Epithelial cell of alveolus of lung (primary cell): ENCODE measurements around the genes FGD1, MAGED2, SPIN3, ZXDB, NLRP2B, ZXDA and LAS1L.

DNA sequence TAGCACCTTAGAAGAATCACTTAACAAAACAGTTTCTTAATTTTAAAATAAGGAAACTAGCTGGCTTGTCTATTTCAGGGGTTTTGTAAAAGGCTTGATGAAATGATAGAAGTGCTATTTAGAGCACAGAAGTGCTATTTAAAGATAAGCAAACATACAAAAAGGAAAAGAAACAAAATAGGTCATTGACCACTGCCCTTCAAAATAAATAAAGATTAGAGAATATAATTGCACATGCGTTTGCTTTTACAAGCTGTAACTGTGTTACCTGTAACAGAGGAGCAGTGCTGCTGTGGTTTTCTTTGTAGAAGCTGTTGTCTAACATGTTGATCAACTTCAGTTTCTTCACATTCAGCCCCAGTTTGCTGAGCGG is 111.2 kb upstream of the FAM120C start:
- RAMPAGE, long total RNA, result no peak
- RRBS, result no CpG with 5 or more reads among the region's 2 CpGs

- RAMPAGE, long total RNA, result no peak
- RRBS, result no CpG with 5 or more reads among the region's 18 CpGs
These were observed 472 bp downstream of the TSR2 start for GRCh38 chrX:54440552-54441199.

DNA sequence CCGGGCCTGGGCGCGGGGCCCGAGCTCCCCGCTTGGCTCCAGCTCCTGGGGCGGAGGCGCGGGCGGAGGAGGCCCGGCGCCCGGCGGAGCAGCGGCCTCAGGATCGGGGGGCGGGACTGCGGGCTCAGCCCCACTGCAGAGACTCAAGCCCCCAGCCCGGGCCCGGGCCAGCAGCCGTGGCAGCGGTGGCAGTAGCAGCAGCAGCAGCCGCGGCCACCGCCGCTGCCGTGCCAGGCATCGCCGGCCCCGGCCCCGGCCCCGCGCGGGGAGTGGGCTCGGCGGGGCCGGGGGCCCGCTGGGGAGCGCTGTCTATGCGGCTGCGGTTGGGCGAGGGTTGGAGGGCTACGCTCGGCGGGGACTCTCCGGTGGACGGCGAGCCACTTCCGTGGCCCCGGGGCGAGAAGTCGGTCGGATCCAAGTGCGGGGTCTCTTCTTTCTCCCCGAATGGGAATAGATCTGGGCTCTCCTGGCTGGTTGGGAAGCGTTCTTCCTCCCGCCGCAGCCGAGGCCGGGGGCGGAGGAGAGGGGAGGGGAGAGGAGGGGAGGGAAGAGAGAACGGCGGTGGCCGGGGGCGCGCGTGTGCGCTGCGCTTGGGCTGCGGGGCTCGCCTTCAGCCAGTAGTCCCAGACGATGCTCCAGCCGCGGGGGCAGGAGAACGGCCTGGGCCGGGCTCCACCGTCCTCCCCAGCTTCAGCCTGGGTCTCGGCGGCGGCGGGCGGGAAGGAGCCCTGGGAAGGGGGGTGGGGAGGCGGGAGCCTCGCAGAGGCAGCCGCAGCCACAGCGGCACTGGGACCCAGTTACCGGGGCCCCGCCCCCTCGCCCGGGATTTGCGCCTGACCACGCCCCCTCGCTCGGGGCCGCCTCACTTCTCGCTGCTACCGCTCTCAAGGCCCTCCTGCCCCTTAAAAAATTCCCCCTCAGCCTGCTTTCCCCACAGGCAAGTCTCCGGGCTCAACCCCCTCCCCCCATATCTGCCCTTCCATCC is at the start of gene FGD1:
TSS of gene FGD1 (minus strand) at position 799 of the 985 bp plus-strand sequence.
- RAMPAGE, long total RNA, result no peak
- RRBS, result 17% methylated on average over 40 of the region's 97 CpGs

DNA sequence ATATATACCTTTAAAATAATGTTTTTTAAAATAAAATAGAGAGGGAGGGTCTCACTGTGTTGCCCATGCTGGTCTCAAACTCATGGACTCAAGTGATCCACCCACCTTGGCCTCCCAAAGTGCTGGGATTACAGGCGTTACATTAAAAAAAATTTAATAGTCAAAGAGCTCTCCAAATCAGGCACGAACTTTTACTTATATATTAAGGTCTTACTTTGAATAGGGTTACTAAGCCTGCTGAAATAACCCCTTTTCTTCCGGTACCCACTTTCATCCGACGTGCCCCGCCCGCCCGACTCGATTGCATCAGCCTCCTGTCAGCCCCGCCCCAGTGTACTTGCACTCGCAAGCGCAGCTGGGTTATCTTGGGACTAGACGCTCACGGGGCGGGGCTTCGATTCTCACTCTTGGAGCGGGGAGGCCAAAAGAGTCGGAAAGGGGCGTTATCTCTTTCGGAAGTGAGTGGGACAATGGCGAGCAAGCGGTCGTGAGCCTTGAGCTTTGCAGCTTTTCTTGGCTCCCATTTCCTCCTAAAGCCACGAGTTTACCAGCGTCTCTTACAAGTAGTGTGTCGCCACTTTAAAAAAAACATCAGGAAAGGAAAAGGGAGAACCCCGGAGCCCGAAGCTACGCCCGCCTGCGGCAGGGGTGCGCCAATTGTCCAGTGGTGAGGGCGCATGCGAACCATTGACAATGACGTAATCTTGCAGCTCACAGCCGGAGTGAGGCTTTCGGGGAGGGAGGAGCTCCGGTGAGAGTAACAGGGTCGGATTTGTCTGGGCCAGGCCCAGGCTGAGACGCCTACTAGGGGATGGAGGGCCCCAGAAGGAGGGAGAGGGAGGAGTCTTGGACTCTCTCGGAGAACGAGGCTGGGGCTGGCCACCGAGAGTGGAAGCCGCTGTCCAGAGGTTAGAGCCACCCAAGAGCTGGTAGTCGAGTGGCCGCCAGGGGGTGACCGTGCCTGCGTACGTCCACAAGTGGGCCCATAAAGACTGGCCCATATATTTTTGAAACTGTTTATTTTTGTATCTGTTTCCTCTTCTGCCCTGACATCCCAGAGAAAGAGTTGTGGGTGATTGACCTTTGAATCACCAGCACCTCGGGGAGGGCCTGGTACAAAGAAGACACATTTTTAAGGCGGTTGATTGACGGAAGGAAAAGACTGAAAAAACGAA is 109.5 kb downstream of the GNL3L start:
- RAMPAGE, long total RNA, result no peak
- RRBS, result 45% methylated on average over 7 of the region's 53 CpGs

GRCh38 chrX:54807343-54807835 is at the start of gene MAGED2:
Gene MAGED2, plus strand, starts transcription at chrX:54807745.
- RAMPAGE, long total RNA, result start-site peak on the plus strand at chrX:54807745-54807774, 331 and 726 reads in 2 replicates
- RRBS, result no CpG with 5 or more reads among the region's 12 CpGs

- RAMPAGE, long total RNA, result no peak
- RRBS, result no CpG with 5 or more reads among the region's 1 CpG
These were observed 24.5 kb downstream of the NBDY start for GRCh38 chrX:56753099-56754288.

DNA sequence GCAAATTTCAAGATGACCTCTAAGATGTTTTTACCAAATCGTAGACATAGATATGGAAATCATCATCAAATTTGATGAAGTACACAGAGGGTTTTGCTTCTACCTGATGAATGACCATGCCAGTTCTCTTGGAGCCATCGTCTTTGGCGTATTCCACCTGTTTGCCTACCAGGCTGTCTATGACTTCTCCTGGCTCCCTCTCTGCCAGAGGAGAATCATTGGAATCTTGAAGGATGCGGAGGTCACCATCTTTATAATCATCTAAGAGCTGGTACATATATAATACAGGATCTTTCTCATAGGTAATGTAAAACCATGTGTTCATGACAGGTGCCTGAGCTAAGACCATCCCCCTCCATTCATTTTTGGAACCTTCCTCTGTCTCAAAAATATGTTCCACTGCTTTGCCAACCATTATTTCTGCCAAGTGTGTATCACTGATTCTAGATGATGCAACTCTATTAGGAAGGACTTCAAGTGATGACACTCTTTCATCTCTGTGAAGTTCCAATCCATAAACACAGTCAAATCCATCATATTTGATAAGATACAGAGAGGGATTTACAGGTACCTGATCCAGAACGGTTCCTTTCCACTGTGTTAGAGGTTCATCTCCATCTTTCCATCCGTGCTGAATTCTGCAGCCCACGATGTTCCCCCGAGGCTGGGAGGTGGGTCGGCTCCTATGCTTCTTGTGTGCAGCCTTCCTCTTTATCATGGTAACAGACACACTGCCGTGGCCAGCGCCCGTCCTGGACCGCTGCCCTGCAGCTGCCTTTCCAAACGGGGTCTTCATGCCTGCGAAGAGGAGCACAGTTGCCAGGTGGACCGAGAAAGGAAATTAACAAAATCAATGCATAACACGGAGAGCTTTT is 952 bp downstream of the SPIN3 start:
- RAMPAGE, long total RNA, result no peak
- RRBS, result no CpG with 5 or more reads among the region's 17 CpGs

DNA sequence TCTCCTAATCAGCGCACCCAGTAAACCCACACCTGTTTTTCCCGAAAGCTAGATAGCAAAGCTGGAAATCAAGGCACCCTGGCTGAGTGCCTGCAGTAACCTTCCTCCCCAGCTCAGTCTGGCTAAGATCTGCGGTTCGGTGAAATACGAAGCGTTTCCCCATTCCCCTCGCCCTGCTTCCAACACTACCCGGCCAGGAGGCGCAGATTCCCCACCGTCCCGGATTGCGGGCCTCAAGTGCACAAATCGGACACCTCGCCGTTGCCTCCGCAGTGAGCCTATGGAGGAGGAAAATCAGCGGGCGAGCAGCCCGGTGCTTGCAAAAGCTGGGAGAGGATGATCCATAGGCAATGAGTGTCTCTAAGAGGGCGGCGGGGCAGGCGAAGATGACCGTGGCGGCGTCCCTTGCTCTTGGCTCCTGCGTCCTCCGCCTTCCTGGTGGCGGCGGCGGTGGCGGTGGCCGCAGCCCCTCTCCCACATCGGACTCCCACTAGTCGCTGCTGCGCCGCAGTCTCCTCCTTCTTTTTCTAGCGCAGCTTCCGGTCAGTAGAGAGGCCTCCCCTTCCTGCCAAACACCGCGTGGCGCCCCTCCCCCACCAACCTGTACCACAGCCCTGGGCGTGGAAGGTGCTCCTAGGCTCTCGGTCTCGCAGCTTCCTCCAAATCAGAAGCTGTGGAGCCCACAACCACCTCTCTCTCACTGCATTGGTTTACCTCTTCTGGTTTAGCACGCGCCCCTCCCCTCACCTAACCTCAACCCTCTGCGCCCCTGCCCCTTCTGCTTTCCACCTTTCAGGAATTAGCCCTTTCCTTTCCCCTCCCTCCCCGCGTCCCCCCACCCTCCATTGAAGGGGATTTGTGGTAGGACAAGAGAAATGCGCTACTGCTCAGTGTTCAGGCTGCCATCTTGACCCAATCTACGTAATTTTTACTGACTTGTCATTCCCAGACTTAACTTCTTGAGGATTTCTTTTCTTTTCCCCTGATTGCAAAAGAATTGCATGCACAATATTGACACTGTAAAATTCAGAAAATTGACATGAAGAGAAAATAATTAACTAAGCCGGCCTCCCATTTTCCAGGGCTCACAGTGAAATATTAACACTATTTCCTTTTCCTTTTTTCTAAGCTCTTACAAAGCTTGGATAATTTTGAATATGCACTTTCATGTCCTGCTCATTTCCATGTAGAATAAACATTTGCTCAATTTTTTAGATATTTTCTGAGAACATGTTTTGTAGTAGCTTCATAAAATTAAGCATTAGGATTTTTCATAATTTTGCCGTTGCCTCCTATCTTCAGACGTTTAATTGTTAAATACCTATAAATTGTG is at the start of gene SPIN3:
TSS of gene SPIN3 (minus strand) at position 515 of the 1,333 bp plus-strand sequence.
- RAMPAGE, long total RNA, result start-site peak on the minus strand centred at position 506 of the sequence, 34 bp wide, 91 and 45 reads in 2 replicates
- RRBS, result 39% methylated on average over 6 of the region's 54 CpGs

- RAMPAGE, long total RNA, result no peak
- RRBS, result no CpG with 5 or more reads among the region's 18 CpGs
These were observed at the start of gene ZXDB for GRCh38 chrX:57591579-57592070. Gene ZXDB, plus strand, starts transcription at chrX:57592011.

DNA sequence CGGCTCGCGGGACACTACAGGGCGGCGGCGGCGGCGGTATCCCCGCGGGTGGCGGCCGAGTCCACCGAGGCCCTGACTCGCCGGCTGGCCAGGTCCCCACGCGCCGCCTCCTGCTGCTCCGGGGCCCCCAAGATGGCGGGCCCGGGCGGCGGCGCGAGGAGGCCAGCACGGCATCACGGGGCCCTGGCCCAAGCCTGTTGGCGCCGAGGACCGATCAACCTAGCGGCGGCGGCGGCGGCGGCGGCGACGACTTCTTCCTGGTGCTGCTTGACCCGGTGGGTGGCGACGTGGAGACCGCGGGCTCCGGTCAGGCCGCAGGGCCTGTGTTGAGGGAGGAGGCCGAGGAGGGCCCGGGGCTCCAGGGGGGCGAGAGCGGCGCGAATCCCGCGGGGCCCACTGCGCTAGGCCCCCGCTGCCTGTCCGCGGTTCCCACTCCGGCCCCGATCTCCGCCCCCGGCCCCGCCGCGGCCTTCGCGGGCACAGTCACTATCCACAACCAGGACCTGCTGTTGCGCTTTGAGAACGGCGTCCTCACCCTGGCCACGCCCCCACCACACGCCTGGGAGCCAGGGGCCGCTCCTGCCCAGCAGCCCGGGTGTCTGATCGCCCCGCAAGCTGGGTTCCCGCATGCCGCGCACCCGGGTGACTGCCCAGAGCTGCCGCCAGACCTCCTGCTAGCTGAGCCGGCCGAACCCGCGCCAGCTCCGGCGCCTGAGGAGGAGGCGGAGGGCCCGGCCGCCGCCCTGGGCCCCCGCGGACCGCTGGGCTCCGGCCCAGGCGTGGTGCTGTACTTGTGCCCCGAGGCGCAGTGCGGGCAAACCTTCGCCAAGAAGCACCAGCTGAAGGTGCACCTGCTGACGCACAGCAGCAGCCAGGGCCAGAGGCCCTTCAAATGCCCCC is 510 bp downstream of the ZXDB start:
- RAMPAGE, long total RNA, result no peak
- RRBS, result 21% methylated on average over 11 of the region's 101 CpGs

DNA sequence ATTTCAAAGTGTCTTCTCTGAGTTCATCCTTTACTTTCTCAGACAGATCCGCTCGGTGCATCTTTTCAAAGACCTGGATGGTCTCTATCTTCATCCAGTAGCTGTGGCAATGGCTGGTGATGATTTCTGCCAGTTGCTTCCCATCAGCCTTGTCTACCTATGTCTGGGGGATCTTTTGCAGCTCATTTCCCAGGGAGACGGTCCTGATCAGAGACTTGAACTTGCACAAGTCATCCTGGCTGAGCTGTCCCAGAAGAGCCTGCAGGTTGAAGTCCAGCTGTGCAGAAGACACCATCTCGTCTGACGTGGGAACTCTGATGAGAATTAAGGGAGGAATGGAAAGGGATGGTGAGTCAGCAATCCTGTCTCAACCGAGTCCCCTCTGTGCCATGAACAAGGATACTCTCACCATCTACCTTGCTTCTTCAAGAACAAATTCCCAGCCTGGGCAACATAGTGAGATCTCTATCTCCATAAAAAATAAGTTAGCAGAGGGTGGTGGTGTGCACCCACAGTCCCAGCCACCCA is at the start of gene NLRP2B:
TSS of gene NLRP2B (minus strand) at position 295 of the 528 bp plus-strand sequence.
- RAMPAGE, long total RNA, result no peak
- RRBS, result no CpG with 5 or more reads among the region's 6 CpGs

- RAMPAGE, long total RNA, result no peak
- RRBS, result 26% methylated on average over 5 of the region's 110 CpGs
These were observed at the start of gene ZXDA for GRCh38 chrX:57909429-57910600. Gene ZXDA, minus strand, starts transcription at chrX:57910458.

DNA sequence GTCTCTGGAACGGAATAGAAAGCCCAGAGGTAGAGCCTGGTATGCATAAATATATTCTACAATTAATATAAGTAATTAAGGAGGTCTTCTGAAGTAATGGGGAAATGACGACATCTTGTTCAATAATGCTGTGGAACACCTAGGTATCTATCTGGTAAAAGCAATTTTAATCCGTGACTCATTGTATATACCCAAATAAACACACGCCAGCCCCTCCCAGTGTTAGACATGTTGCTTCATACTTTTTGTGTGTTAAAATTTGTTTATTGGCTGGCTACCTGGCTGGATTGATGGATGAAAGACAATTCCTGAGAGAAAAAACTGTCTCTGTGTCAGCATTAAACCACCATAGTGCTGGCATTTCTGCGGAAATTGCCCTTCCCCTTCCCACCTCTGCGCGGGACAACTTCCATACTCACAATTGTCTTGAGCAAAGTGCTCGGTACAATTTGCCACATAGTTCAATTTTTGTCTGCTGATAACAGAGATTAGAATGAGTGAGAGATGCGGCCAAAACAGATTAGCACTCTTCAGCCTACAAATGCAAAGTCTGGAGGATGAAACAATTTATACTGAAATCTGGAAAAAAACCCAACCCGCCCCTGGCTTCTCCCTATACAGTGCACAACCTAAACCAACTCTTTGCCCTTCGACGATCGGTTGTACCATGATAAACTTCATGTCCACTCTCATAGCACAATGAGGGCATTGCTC is 500 bp upstream of the ZXDA start:
- RAMPAGE, long total RNA, result no peak
- RRBS, result no CpG with 5 or more reads among the region's 13 CpGs

- RAMPAGE, long total RNA, result no peak
- RRBS, result no CpG with 5 or more reads among the region's 2 CpGs
These were observed 387.1 kb downstream of the SPIN4 start for GRCh38 chrX:62964157-62964383.

DNA sequence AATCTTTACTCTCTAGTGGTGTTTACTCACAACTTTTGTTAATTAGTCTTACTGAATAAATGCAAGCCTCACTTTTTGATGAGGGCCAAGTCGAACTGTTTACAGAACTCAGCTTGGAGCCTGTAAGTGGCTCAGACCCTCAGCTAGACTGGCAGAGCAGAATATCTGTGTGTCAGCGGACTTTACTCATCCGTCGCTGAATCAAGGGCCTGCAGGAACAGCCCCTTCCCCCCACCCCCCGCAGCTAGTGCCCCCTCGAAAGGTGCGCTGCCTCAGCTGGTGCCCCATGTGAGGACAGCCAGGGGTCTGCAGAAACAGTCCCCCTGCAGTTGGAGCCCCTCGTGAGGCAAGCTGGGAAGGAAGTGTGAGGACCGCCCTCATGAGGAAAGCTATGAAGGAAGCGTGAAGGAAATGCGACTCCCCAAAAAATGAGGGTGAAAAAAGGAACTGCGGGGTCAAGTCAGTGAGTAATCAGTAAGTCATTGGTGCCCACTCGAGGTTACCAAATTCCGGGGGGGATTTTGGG is 161.3 kb downstream of the ZC3H12B start:
- RAMPAGE, long total RNA, result no peak
- RRBS, result no CpG with 5 or more reads among the region's 14 CpGs

- RAMPAGE, long total RNA, result no peak
- RRBS, result no CpG with 5 or more reads among the region's 10 CpGs
These were observed 163.2 kb downstream of the ZC3H12B start for GRCh38 chrX:65197714-65198269.

DNA sequence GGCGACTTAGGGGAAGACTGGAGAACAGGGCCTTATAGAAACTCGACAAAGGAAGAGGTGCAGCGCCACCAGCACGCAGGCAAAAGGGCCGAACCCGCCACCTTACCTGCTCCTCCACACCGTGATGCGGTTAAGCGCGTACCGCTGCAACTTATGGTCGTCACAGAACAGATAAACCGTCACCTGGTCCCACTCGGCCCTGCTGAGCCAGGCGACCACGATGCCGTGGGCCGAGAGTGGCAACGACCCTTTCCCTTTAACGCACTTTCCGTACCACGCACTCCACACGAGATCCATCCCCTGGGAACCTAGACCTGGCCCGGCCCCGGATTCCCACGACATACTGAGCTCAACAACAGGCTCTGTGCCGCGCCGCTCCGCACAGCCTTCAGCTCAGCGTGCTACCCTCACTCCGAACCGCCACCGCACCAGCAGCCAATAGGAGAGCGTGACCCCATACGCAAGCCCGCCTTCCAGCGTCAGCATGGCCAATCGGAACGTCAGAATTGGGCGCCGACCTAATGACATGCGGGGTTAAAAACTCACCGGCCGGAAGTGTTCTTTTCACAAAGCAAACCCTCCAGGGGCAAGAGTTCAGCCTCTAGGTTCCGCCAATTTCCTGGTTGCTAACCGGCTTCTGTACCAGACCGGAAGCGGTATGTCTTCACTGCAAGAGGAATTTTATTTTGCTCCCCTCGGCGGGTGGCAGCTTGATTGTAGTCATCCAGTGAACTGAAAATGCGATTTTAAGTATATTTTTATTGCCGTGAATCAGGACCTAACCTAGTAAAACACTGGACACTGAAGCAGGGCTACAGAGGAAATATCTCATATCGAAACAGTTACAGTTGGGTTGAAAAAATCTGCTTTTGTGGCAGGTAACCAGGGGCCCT is at the start of gene LAS1L:
TSS of gene LAS1L (minus strand) at position 414 of the 893 bp plus-strand sequence.
- RAMPAGE, long total RNA, result start-site peak on the minus strand centred at position 395 of the sequence, 52 bp wide, 197 and 490 reads in 2 replicates
- RRBS, result 36% methylated on average over 3 of the region's 54 CpGs

GRCh38 chrX:65596161-65596789 is 61.7 kb upstream of the LAS1L start:
- RAMPAGE, long total RNA, result no peak
- RRBS, result no CpG with 5 or more reads among the region's 3 CpGs

GRCh38 chrX:65619892-65620612 is 47.4 kb upstream of the MSN start:
- RAMPAGE, long total RNA, result no peak
- RRBS, result no CpG with 5 or more reads among the region's 34 CpGs

DNA sequence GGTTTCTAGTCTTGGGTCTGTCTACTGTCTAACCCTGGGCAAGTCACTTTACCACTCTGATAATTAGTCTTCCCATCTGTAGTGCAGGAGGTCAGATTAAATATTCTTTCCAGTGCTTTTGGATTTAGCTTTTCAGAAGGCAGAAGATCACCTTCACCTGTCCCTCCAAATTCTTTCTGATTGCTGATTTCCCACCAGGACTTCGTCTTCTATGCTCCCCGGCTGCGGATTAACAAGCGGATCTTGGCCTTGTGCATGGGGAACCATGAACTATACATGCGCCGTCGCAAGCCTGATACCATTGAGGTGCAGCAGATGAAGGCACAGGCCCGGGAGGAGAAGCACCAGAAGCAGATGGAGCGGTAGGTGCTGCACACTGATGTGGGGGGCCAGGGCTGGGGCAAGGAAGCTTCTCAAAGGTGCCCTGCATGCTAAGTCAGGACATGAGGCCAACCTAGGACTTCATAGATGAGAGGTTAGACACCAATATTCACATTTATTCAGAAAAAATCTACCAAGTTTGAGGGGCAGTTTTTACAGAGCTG is 67.7 kb downstream of the MSN start:
- RAMPAGE, long total RNA, result no peak
- RRBS, result no CpG with 5 or more reads among the region's 9 CpGs